ENCODE data around the genes ATP5PB and CAPZA1.

GRCh38 chr1:111449378-111449624 is at the start of gene ATP5PB:
Gene ATP5PB, plus strand, starts transcription at chr1:111449464.
- RAMPAGE, long total RNA = start-site peak on the plus strand at chr1:111449454-111449527, 13,440 and 5,953 reads in 2 replicates
- RRBS = no CpG with 5 or more reads among the region's 13 CpGs

GRCh38 chr1:111491108-111491501 is 12.3 kb downstream of the ADORA3 start:
- RAMPAGE, long total RNA = no peak
- RRBS = no CpG with 5 or more reads among the region's 7 CpGs

GRCh38 chr1:111507268-111508243 is 4.1 kb upstream of the ADORA3 start:
- RAMPAGE, long total RNA = no peak
- RRBS = no CpG with 5 or more reads among the region's 16 CpGs

DNA sequence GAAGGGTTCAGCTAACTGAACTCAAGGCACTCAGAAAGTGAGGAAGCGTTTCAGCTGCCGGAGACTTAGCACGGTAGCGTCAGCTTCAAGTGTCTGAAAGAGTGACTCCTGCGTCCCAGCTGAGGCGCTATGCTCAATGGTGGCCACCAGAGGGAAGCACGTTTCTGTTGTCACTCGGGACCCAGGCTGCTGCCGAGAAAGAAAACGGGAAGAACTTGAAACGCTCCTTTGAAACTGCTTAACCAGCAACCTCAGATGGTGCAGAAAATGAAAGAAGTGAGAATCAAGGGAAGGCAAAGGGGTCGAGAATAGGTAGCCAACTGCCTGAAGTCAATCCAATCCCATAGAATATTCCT is 4.8 kb upstream of the ADORA3 start:
- RAMPAGE, long total RNA = no peak
- RRBS = no CpG with 5 or more reads among the region's 12 CpGs

- RAMPAGE, long total RNA = no peak
- RRBS = no CpG with 5 or more reads among the region's 3 CpGs
Observed at GRCh38 chr1:111624377-111624817, 4.8 kb downstream of the RAP1A start.

- RAMPAGE, long total RNA = no peak
- RRBS = no CpG with 5 or more reads among the region's 14 CpGs
Observed at GRCh38 chr1:111648686-111649409, 29.3 kb downstream of the RAP1A start.

DNA sequence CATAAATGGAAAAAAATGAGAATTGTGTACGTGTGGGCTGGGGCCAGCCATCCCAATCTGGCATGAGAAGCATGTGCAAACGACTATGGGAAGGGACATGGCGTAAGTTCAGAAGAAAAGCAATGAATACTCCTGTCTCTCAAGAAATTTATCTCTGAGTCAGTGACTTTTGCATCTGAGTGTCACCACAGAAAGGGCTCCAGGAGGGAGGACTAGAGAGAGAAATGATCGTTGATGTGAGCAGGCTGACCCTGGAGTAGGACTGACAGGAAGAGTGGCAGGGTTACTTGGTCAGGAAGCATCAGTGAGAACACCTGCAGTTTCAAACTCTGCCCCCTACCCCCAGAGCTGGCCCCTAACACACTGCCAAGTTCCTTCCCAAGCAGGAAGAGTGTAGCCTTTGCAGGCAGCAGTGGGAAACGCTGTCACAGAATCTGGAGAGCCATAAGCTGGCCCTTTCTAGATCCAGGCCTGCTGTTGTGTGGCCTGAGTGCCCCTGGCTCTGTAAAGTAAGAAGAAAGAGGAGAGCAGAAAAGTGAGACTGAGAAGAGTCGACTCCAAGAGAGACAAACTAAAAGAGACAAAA is 1.5 kb downstream of the INKA2 start:
- RAMPAGE, long total RNA = no peak
- RRBS = no CpG with 5 or more reads among the region's 6 CpGs

- RAMPAGE, long total RNA = no peak
- RRBS = 4% methylated on average over 5 of the region's 30 CpGs
Observed at GRCh38 chr1:111738168-111738757, 932 bp downstream of the INKA2 start.

GRCh38 chr1:111920121-111921137 is 69.0 kb downstream of the KCND3 start:
- RAMPAGE, long total RNA = no peak
- RRBS = no CpG with 5 or more reads among the region's 11 CpGs

- RAMPAGE, long total RNA = no peak
- RRBS = no CpG with 5 or more reads among the region's 5 CpGs
Observed at GRCh38 chr1:111947920-111948517, 41.4 kb downstream of the KCND3 start.

- RAMPAGE, long total RNA = no peak
Observed at GRCh38 chr1:112388652-112389042, 7.4 kb upstream of the CTTNBP2NL start.

GRCh38 chr1:112619575-112619989 is at the start of gene CAPZA1:
Gene CAPZA1, plus strand, starts transcription at chr1:112619832.
- RAMPAGE, long total RNA = start-site peak on the plus strand at chr1:112619805-112619837, 1,442 and 2,573 reads in 2 replicates
- RRBS = 2% methylated on average over 9 of the region's 34 CpGs

- RAMPAGE, long total RNA = no peak
- RRBS = no CpG with 5 or more reads among the region's 12 CpGs
Observed at GRCh38 chr1:112619990-112620239, 283 bp downstream of the CAPZA1 start.

GRCh38 chr1:112650756-112651569 is 23.5 kb upstream of the MOV10 start:
- RAMPAGE, long total RNA = no peak
- RRBS = no CpG with 5 or more reads among the region's 2 CpGs

GRCh38 chr1:112700422-112701638 is 6.1 kb downstream of the RHOC start:
- RAMPAGE, long total RNA = no peak
- RRBS = no CpG with 5 or more reads among the region's 16 CpGs

DNA sequence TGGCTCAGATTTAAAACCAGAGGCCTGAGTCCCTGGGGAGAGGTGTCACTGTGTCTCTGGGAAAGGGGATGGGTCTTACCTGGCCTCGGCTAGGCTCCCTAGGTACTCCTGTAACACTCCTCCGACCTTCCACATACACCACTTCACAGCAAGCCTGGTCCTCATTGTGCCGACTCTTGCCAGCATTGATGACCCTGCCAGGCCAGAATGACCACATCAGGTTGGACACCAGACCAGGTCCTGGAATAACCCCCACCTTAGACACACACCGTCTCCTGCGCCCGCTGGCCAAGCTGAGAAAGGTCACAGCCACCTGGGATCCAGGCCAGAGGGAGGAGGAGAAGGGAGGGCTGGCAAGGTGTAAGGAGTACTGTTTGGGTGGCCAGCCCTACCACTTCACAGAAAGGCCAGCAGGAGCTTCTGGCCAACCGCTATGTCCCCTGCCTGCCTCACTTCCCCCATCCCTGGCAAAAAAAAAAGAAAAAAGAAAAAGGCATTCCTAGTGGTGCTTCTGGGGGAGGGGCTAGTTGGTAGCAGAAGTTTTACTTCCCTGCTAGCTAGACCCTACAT is 1.6 kb downstream of the PPM1J start:
- RAMPAGE, long total RNA = no peak
- RRBS = no CpG with 5 or more reads among the region's 7 CpGs

DNA sequence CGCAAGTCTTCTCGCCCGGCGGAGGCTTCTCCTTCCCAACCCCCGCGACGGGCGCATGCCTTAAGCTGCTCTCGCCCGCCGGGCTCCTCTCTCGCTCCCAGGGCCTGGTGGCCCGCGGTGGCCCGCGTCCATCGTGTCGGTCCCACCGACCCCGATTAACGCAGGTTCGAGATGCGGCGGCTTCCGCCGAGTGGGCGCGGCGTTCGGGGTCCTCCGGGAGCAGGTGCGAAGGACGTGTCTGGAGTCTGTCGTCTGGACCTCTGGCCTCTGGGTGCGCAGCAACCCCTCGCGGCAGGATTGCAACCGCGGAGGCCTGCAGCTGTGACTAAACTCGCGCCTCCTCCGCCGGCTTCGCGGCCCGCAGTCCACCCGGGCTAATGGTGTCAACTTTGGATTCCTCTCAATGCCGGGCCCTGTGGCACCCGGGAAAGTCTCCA is 25.5 kb downstream of the TAFA3 start:
- RAMPAGE, long total RNA = no peak
- RRBS = 2% methylated on average over 11 of the region's 49 CpGs

- RAMPAGE, long total RNA = start-site peak on the minus strand at chr1:112849784-112849824, 6 and 5 reads in 2 replicates; start-site peak on the plus strand at chr1:112849835-112849888, 29 and 50 reads in 2 replicates
- RRBS = no CpG with 5 or more reads among the region's 85 CpGs
Observed at GRCh38 chr1:112849589-112850583, 106.1 kb downstream of the SLC16A1 start.

DNA sequence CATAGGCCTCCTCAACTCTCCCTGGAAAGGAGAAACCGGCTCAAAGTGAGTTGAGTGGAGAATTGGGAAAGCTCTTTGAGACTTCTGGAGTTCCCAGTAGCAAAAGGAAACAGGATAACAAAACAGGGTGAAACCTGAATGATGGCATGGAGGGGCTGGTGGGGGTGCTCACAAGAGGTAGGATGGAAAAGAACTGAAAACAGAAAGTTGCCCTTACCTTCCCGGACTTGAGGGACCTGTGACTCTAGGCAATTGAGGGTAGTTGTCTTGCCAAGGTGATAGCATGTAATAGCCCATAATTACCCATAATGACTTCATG is 84.9 kb downstream of the SLC16A1 start:
- RAMPAGE, long total RNA = no peak
- RRBS = no CpG with 5 or more reads among the region's 2 CpGs

DNA sequence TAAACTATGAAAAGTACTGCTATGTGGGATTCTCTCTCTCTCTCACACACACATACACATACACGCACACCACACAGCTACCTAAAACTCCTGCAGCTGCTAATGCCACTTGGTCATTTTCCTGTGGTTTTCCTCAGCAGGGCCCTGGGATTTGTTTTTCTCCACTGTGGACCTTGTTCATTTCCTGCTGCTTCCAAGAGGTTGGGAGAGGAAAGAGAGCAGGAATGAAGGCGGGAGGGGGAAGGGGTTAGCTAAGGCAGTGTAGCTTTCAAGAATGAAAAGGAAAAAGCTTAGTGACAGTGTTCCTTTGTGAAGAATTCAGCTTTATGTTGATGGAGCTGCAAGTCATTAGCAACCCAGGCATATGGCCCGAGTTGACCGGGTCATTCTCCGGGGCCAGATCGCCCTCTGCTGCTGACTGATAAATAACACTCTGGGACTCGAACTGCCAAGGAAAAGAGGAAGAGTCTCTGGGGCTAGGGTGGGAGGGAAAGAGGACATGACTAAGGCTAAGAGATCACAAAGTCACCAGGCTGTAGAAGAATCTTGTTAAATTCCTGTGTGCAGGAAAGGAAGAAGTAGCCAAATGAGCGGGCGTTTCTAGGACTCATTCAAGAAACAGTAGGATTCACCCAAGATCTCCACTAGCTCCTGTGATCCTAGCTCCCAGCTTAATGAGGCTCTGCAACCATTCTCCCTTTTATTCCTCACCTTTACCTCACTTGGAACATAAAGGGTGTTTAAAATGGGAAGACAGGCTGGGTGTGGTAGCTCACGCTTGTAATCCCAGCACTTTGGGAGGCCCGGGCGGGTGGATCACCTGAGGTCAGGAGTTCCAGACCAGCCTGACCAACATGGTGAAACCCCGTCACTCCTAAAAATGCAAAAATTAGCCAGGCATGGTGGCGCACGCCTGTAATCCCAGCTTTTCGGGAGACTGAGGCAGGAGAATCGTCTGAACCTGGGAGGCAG is 30.3 kb upstream of the LRIG2 start:
- RAMPAGE, long total RNA = no peak
- RRBS = no CpG with 5 or more reads among the region's 17 CpGs